ENCODE data around the gene TRMT6.

GRCh38 chr20:4814144-4814603 is 9.2 kb downstream of the RASSF2 start:
- PRO-cap: bidirectional peak, plus-strand start at chr20:4814502, minus-strand start at chr20:4814326

- PRO-cap: no peak
Measured at GRCh38 chr20:4886571-4887174, 63.3 kb upstream of the RASSF2 start.

- PRO-cap: unidirectional peak, minus-strand start at chr20:4905388
Measured at GRCh38 chr20:4905129-4905562, 81.7 kb upstream of the RASSF2 start.

- PRO-cap: no peak
Measured at GRCh38 chr20:4922117-4922684, 79.1 kb downstream of the SLC23A2 start.

GRCh38 chr20:4926469-4926884 is 74.8 kb downstream of the SLC23A2 start:
- PRO-cap: bidirectional peak, plus-strand start at chr20:4926616, minus-strand start at chr20:4926309; unidirectional peak, plus-strand start at chr20:4926690

- PRO-cap: no peak
Measured at GRCh38 chr20:5081369-5081920, 31.4 kb downstream of the TMEM230 start.

DNA sequence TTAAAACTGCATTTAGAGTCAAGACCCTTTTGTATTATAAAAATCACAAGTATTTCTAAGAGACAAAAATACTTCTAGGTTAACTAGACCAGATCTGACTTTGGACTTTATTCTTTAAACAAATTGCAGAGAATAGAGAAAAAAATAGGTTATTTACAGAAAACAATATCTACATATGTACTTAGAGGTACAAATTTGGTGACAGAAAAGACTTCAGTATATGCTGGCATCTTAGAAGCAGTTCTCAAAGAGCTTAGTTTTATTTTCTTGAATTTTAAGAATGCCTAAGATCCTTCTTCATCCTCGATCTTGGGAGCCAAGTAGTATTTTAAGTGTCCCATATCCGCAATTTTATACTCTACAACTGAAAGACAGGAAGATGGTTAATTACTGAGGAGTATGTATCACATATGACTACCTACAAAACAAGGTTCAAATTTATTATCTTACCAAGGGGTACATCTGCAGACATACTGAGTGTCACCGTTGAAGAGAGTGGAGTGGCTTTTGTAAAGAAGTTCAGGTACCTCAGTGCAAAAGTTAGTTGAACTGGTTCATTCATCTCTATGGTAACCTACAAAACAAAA is 2.2 kb upstream of the TMEM230 start:
- PRO-cap: no peak

- PRO-cap: bidirectional peak, plus-strand start at chr20:5147150, minus-strand start at chr20:5147009; unidirectional peak, plus-strand start at chr20:5147440
Measured at GRCh38 chr20:5146798-5147538, 20.2 kb downstream of the CDS2 start.

GRCh38 chr20:5547420-5548254 is 63.2 kb downstream of the GPCPD1 start:
- PRO-cap: no peak

DNA sequence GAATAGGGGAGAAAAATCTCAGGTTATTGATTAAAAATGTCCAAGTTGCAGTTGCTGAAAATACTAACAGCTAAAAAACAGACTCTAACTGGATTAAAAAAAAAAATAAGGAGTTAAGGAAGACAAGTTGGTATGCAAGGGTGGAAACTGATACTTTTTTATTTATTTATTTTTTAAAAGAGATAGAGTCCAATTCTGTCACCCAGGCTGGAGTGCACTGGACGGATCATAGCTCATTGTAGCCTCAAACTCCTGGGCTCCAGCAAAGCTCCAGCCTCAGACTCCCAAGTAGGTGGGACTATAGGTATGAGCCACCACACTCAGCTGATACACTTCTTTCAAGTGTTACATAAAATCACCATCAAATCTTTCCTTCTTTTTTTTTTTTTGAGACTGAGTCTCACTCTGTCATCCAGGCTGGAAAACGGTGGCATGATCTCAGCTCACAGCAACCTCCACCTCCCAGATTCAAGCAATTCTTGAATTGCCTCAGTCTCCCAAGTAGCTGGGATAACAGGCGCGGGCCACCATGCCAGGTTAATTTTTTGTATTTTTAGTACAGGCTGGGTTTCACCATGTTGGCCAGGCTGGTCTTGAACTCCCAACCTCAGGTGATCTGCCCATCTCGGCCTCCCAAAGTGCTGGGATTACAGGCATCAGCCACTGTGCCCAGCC is 38.0 kb downstream of the GPCPD1 start:
- PRO-cap: no peak

GRCh38 chr20:5612955-5613414 is 2.2 kb upstream of the GPCPD1 start:
- PRO-cap: unidirectional peak, minus-strand start at chr20:5613185

- PRO-cap: no peak
Measured at GRCh38 chr20:5843031-5843259, 68.4 kb upstream of the CHGB start.

- PRO-cap: no peak
Measured at GRCh38 chr20:5862954-5863255, 48.4 kb upstream of the CHGB start.

DNA sequence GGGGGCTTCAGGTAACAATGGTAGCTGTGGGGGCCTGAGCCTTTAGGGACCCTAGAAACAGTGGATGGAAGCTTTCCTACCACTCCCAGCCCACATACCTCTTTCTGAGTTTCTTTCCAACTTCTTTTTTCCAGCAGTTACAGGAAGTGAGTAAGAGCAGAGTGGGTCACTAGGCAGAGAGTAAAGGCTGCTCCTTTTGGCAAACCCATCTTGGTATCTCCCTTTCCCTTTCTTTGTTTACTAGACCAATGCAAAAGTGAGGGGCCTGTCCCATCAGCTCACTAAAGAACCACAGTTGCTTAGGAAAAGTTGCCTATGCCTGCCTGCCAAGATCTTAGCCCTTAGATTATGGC is 7.5 kb downstream of the CHGB start:
- PRO-cap: no peak

GRCh38 chr20:5922101-5922664 is 10.9 kb downstream of the CHGB start:
- PRO-cap: no peak

- PRO-cap: bidirectional peak, plus-strand start at chr20:5950683, minus-strand start at chr20:5950453
Measured at GRCh38 chr20:5949962-5951158, at the start of gene TRMT6. TSS of gene TRMT6 (minus strand) at chr20:5950533.

- PRO-cap: no peak
Measured at GRCh38 chr20:6561296-6561624, 206.2 kb upstream of the BMP2 start.

DNA sequence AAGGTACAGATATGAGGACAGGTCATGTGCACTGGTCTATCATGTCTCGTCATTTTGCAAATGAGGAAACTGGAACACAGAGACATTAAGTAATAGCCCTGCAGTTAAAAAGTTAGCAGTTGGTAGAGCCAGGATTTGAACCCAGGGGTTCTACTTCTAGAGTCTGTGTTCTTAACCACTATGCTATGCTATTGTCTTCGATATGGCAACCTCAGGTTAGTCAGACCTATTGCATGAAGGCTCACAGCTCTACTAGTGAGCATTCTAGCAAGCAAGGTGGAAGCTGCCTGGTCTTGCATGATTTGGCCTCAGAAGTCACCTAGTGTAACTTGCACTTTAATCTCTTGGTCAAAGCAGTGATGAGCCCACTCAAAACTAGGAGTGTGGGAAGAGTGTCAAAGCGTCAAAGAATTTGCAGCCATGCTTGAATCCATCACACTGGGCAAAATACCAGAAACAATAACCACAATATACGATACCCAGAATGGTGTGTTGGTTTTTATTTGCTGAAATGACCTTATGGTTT is 20.5 kb upstream of the BMP2 start:
- PRO-cap: no peak

GRCh38 chr20:7540910-7541332 is 399.3 kb downstream of the HAO1 start:
- PRO-cap: no peak

GRCh38 chr20:7937863-7938092 is 2.5 kb downstream of the HAO1 start:
- PRO-cap: no peak

Data from bronchial lymph node (tissue), 1 donor.